ENCODE data around the gene SLC25A30.

DNA sequence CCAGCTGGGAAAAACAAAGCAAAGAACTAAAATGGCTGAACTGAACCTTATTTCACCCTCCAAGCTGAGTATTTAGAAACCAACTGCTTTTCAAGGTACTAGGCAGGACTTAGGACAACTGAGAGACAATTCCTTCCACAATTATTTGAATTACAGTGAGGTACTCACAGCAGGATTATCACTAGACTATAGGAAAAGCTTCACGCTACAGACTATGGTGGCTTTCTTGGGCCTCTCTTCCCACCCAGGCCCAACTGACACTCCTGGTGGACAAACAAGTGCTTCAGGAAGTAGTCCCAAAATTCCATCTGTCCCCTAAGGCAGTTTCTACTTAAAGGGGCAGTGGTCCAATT is 100.4 kb downstream of the SERP2 start:
- PRO-cap = no peak
- RAMPAGE, long total RNA, 4 experiments = no peak in any of the 4 experiments

- PRO-cap = no peak
- RAMPAGE, long total RNA, 4 experiments = no peak in any of the 4 experiments
Measured at GRCh38 chr13:44508583-44509137, 67.5 kb downstream of the TSC22D1 start.

DNA sequence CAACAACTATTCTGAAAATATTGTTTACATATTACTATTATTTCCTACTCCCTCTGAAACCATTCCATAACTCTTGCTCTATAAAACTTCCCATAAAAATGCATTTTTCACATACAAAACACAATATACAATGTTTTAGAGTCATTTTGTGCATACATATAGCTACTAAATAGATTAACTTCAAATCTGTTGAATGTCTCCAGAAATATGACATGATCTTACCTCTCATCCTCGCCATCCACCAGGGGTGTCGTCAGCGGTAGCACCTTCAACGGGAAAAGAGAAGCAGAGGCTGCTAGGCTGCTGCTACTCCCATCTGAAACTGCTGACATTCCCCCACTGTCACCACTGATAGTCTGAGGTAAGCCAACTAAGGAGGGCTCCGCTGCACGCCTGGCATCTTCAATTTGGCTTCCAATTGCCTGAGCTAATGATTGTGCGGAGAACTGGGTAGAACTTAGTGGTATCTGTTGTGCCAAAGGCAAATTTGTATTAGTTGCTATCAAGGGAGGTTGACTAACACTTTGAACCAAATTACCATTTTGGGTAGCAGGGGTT is 3.1 kb downstream of the TSC22D1 start:
- PRO-cap = no peak
- RAMPAGE, long total RNA, 4 experiments = no peak in any of the 4 experiments

DNA sequence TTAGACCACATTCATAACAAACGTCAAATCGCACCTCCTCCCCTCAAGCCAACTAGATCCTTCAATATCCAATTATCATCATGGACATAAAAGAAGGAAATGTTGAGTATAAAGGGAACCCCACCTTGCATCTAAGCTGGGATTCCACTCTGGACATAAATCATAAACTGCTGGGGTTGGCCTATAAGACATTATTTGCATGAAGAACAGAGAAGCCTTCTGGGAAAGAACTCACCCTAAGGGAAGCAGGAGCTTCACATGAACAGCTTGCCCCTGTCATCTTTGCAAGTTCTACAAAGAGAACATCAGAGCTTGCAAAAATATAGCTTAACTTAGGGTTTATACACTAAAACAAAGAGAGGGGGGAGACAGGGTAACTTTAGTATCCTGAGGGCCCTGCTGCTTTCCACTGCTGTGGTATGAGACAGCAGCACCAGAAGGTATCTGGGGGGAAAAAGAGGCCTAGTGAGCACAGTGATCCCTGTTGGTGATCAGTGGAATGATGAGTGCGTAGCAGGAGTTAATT is 116.0 kb upstream of the TSC22D1 start:
- PRO-cap = no peak
- RAMPAGE, long total RNA, 4 experiments = no peak in any of the 4 experiments

GRCh38 chr13:44854286-44855028 is 134.8 kb downstream of the NUFIP1 start:
- PRO-cap = no peak
- RAMPAGE, long total RNA, 4 experiments = no peak in any of the 4 experiments

DNA sequence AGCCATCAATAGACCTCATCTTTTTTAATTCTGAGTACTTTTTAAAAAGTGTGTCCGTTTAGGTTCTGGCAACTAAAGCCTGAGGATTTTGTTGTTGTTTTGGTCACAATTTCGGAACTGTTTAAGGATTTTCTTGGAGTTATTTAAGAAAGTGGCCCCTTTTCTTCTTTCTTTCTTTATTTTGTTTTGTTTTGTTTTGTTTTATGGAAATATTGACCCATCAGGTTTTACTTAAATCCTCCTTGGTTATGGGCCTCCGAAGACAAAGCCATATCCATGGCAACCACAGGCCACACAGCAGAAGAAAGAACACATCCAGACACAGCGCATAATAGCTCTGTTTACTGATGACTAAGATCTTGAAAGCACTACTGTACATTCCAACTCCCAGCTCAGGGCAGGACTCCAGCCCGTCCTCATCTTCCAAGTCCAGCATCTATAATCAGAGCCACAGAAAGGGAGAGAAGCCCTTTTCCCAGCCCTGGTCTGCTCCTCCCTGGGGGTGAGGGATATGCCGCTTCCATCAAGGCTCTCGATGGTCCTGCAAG is 84.4 kb downstream of the NUFIP1 start:
- PRO-cap = unidirectional peak, plus-strand start at position 445 of the sequence
- RAMPAGE, long total RNA, 4 experiments = no peak in any of the 4 experiments

DNA sequence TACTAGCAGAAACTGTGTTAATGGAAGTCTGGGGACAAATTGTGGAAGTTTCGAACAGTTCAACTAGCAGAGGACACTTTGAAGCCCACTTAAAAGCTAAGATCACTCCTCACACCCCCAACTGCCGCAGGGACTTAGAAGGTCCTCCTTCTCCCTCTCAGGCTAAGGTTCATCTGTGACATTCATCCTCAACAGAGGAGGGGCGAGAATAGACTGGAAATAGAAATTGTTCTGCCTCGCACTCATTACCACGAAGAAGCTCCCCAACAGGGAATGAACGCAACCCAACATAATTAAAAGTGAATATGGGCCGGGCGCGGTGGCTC is 70.4 kb downstream of the NUFIP1 start:
- PRO-cap = no peak
- RAMPAGE, long total RNA, 4 experiments = no peak in any of the 4 experiments

GRCh38 chr13:45151596-45152092 is 31.3 kb downstream of the GTF2F2 start:
- PRO-cap = no peak
- RAMPAGE, long total RNA, 4 experiments = no peak in any of the 4 experiments

DNA sequence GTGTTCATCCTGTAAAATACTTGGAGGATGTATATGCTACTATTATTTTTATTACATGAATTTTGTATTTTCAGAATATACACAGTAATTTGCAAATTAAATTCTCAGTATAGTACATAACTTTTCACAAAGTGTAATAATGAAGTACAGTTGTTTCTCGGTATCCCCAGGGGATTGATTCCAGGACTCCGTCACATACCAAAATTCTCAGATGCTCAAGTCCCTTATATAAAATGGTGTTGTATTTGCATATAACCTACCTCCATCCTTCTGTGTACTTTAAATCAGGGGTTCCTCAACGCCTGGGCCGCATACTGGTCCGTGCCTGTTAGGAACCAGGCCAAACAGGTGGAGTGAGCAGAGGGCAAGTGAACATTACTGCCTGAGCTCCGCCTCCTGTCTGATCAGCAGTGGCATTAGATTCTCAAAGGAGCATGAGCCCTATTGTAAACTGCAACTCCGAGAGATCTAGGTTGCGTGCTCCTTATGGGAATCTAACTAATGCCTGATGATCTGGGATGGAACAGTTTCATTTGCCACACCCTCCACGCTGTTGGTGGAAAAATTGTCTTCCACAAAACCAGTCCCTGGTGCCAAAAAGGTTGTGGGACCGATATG is 42.2 kb upstream of the KCTD4 start:
- PRO-cap = no peak
- RAMPAGE, long total RNA, 4 experiments = no peak in any of the 4 experiments

DNA sequence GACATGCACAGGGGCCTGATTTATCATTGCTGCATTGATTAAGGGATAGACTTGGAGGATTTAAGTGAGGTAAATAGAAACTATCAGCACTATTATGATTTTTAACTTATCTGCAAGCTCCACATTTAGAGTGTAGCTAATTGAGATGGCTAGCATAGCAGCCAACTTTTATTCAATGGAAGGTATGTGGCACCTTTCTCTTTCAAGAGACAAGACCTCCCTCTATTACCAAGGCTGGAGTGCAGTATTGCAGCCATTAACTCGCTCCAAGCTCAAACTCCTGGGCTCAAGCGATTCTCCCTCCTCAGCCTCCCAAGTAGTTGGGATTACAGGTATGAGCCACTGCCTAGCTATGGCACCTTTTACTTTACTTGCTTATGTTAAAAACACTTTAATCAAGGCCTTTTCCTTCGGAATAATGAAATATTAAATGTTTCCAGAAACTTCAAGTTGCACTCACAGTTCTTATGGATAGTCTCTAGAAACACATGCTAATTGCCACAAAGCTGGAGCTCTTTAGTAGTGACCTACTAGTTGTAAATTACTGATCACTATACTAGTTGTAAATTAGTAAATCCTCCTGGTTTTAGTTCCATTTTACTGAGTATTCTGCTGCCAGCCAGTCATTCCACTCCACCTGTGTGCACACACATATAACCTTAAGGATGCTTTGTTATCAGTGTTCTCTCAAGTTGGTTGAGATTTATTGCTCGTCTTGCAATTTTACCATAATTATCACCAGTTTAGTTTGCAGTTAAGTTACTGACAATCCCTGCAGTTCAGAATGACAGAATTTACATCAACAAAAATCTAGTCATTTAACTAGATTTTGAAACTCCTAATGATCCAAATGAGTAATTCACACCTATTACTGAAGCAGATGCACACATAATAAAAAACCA is 7.9 kb downstream of the TPT1 start:
- PRO-cap = no peak
- RAMPAGE, long total RNA, 4 experiments = no peak in any of the 4 experiments

DNA sequence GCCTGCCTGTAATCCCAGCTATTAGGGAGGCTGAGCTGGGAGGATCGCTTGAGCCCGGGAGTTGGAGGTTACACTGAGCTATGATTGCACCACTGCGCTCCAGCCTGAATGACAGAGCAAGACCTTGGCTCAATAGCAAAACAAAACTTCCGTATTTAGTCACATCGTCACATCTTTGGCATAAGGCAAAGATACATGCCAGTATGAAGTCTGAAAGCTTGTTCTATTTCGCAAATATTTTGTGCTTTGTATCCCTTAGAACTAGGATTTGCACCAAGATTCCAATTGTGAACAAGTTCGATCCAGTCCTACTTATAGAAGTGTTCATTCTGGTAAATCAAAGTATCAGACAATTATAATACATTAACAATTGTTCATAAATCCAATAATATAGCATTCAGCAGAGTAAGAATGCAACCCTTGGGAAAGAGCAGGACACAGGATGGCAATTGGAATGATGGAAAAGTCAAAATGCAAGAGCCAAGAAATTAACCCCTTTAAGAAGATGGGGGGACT is 1.3 kb upstream of the TPT1 start:
- PRO-cap = unidirectional peak, minus-strand start at position 110 of the sequence
- RAMPAGE, long total RNA, 4 experiments = no peak in any of the 4 experiments

DNA sequence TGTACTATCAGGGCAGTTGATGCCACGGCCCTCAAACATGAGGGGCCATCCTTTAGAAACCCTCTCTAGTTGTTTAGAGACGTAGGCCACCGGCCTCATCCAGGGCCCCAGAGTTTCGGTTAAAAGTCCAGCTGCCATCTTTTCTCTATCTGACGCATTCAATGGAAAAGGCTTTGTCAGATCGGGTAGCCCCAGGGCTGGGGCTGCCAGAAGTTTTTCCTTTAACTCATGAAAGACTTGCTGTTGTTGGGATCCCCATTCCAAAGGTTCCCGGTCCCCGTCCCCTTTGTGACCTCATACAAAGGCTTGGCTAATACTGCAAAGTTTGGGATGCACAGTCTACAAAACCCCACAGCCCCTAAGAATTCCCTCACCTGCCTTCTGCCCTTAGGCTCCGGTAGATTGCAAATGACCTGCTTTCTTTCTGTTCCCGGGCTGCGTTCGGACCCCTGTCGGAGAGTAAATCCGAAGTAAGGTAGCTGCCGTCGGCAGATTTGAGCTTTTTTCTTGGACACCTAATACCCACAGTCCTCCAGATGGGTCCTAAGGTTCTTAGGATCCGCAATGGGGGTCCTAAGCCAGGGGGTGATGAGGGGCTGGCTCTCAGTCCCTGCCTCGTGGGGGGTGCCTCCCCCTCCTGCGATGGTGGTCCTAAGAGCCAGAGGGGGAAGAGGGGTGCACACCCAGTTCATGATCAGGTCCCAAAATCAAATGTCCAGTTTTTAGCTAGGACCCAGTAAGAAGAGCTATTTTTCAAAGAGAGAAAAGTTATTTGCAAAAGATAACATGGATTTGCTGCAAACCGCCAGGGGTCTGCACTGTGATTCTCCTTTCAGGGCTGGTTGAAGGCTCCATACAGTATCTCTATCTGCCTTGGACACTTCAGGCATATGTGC is 34.6 kb downstream of the SLC25A30 start:
- PRO-cap = no peak
- RAMPAGE, long total RNA, 4 experiments = no peak in any of the 4 experiments

DNA sequence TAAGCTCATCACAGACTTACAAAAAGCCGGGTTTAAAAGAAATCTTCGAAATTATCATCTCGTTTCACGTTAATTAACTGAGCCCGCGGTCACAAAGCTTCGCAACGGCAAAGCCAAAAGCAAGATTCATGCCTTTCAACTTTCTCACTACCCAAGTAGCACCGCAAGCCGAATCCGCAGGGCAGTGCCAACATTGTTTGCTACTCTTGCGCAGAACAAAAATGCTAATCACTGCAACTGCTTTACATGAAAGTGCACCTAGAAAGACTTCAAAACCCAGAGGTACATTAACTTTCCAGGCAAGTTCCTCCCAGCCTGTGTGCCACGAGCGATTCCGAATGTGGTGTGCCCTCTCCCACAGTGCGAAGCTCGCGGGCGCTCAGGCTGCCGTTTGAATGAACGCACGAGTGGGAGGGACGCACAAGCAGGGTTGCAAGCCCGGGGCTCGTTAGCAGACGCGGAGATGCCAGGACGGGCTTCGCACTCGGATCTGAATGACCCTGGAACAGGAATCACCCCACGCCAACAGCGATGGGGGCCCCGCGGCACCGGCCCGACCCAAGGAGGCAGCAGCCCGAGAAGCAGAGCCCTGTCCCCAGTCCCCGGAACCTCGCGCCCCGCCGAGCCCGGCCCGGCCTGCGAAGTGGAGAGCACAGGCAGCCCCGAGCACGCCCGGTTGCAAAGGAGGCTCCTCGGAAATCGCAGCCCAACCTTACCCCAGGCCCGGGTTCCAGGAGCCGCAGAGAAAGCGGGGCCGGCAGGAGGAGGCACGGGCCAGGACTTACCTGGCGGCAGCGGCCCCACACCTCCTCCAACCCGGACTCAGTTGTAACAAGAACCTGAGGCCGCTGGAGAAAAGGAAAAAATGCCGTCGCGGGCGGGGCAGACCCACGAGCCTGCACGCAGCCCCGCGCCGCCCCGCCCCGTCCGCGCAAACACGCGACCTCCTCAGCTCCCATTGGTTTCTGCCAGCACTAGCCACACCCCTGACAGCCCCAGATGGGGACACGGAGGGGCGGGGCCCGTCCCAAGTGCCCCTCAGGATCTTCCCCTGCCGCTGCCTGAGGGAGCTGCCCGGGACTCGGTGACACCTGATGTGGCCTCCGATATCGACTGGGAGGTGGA is at the start of gene SLC25A30:
TSS of gene SLC25A30 (minus strand) at position 859 of the 1,125 bp plus-strand sequence.
- PRO-cap = bidirectional peak, plus-strand start at position 451 of the sequence, minus-strand start at position 397 of the sequence; bidirectional peak, plus-strand start at position 644 of the sequence, minus-strand start at position 645 of the sequence; bidirectional peak, plus-strand start at position 992 of the sequence, minus-strand start at position 828 of the sequence
- RAMPAGE, long total RNA, 4 experiments = start-site peak on the minus strand in 4 of 4 experiments, centred at positions 824 to 928 of the sequence, 8 to 30 reads per replicate

DNA sequence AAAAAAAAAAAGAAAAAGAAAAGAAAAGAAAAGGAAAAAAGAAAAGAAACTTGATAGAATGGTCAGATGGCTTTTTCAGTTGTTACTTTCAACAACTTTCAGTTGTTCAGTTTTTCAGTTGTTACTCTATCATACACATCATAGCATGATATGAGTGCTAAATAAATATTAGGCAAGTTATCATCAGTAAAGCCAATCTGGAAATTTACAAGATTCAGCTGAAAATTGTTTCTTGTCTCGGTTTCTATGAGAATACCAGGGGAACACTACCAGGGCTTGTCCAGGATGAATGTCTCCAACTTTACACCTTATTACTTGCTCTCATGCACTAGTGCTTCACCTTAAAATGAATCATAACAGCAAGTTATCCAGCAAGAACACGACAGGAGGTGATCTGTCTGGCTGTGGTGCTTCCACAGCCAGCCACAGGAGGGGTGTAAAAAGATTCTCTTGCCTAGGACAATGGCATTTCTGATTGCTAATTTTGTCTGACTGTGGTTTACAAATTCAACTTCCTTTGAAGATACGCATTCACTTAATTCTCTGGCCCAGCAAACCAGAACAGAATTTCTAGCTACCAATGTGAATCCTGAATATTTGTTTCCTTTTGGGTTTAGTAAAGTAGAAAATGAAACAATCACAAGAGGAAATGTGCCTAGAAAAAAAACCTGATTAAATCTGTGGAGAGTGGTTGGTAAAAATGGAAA is 23.2 kb upstream of the COG3 start:
- PRO-cap = no peak
- RAMPAGE, long total RNA, 4 experiments = no peak in any of the 4 experiments

DNA sequence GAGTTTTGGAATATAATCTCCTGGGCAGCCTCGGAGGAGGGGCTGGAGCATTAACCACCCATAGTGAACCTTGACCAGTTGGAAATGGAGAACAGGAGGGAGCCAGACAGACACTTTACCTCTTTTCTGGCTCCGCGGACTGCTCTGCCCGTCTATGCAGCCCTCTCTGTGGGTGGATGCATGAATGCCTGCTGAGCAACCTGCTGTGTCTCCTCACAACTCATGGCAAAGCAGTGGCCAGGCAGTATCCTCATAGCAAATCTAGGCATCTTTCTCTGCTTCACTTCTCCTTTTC is 10.5 kb upstream of the COG3 start:
- PRO-cap = no peak
- RAMPAGE, long total RNA, 4 experiments = no peak in any of the 4 experiments

GRCh38 chr13:45461283-45461888 is 3.4 kb upstream of the COG3 start:
- PRO-cap = no peak
- RAMPAGE, long total RNA, 4 experiments = no peak in any of the 4 experiments

- PRO-cap = unidirectional peak, minus-strand start at chr13:45468871
- RAMPAGE, long total RNA, 4 experiments = no peak in any of the 4 experiments
Measured at GRCh38 chr13:45468551-45468999, 3.8 kb downstream of the COG3 start.

- PRO-cap = unidirectional peak, minus-strand start at chr13:45521452
- RAMPAGE, long total RNA, 4 experiments = no peak in any of the 4 experiments
Measured at GRCh38 chr13:45521136-45521628, 56.4 kb downstream of the COG3 start.

- PRO-cap = no peak
- RAMPAGE, long total RNA, 4 experiments = no peak in any of the 4 experiments
Measured at GRCh38 chr13:46086275-46086947, 18.4 kb downstream of the CPB2 start.

DNA sequence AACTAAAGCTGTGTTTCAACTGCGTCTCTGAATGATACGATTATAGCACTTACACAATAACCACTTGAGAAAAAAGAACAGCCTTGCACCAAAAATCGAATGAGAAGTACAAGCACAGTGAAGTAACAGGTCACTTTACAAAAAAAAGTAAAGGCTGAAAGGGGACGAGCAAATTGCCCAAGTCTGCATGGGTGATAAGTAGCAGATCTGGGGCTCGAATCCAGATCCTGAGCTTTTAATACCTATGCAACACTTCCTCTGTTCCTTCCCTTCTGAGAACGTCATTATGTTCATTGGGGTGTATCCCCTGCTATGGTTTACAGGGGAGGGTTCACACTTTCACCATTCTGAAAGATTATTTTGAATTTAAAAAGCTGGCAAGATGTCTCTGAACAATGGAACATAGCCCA is 3.3 kb downstream of the CPB2 start:
- PRO-cap = no peak
- RAMPAGE, long total RNA, 4 experiments = no peak in any of the 4 experiments

All from esophagus squamous epithelium (tissue), 4 donors.